Right ventricle myocardium (tissue), 1 donor: ENCODE data around the gene MPHOSPH8.

GRCh38 chr13:19243852-19244307, 62.3 kb upstream of the TUBA3C start:
- PRO-cap, 2 experiments: no peak in any of the 2 experiments

- PRO-cap, 2 experiments: no peak in any of the 2 experiments
Measured at GRCh38 chr13:19344367-19344587, 162.7 kb upstream of the TUBA3C start.

DNA sequence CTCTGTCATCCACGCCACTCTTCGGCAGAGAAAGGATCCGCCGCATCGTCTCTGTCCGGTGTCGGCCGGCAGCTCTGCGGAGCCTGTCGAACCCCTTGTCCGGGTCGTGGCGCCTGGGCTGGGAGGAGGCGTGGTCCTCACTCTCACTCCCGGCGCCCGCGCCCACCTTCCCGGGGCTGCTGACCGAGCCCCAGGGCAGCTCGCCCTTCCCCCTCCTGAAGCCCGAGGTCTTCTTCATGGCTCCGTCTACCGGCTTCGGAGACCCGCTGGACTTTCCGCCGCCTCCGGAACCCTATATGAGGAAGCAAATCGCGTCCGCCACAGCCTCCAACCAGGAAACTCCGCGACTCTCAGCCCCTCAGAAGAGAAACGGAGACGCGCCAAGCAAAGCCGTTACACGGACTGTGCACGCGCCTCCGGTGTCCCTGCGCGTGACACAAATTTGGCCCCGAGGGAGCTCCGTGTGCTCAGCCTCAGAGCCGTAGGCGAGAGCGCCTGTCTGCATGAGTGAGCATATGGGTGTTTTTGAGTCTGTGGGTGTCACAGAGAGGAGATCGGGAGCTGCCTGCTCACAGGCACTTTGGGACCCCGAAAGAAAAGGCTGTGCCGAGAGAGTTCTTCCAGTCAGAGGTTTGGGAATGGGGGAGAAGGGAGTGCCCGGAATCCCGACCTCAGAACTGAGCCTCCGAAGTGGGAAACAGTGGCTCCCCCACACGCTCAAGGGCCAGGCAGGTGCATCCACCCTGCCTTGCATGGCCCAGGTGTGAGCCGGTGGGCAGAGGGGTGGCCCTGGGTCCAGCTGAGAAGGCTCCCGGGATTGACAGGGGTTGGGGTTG, 163.2 kb upstream of the TUBA3C start:
- PRO-cap, 2 experiments: no peak in any of the 2 experiments

DNA sequence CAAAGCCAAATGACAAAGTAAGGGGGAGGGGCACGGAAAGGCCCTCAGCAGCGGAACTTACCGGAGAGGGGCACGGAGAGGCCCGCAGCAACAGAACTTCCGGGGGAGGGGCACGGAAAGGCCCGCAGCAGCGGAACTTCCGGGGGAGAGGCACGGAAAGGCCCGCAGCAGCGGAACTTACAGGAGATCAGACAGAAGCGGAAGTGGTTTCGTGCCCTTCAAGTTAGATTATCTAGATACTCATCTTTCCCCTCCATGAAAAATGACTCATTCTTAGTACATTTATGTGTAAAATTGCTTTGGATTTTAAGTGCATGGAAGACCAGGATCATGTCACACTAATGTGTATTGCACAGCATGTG, 25.6 kb upstream of the TPTE2 start:
- PRO-cap, 2 experiments: no peak in any of the 2 experiments

DNA sequence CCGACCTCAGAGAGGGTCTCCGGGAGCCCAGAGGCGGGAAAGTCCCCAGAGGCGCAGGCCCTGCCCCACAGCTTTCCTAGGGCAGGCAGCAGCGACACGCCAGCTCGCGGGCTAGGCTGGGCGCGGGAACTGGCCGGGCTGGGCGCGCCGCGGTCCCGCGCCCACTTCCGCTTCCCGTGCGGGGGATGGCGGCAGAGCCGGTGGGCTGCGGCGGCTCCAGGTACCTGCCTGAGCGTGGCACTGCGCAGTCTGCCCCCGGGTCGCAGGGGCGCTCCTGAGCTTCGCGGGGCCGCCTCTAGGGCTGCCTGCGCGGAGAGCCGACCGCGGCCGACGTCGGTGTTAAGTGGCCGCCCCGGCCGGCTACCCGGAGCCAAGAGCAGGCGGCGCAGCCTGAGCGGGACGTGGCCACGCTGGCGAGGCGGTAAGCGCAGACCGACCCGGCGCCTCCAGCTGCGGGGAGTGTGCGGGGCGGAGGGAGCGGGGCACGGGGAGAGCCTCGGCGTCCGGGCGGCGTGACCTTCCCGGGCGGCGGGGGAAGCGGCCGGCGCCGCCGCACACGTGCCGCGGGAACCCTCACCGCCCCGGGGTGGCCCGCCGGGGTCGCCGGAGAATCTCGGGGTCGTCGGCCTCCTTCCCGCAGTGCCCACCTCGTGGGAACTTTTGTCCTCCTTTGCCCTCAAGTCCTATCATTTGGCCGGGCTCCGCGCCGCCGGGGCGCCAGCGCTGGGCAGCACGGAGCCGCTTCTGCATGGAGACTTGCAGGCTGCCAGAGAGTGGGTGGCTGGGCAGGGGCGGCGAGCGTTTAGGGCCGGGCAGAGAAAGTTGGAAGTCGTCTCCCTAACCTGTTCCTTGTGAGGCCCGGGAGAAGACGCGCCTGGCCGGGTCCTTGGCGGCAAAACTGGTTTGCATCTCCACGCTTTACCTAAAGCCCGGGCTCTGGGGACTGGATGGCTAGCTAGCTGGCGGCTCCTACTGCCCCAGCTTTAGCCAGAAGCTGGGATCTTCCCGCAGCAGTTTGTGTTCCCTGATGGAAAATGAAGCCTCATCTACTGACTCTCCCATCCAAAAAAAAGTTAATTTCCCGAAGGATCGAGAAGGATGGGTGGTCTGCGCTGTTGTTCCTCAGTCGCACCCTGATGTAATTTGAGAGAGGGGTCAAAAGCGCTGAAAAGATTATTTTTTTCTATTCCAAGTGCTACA, 31.3 kb upstream of the MPHOSPH8 start:
- PRO-cap, 2 experiments: peak in 2 of 2 experiments; most common plus-strand start position 247 of the sequence (in 2); most common minus-strand start position 251 of the sequence (in 2)

- PRO-cap, 2 experiments: peak in 2 of 2 experiments; most common plus-strand start chr13:19633648 (in 2); most common minus-strand start chr13:19633453 (in 2)
Measured at GRCh38 chr13:19632926-19633877, at the start of gene MPHOSPH8. Gene MPHOSPH8 (plus strand): TSS chr13:19633659.

GRCh38 chr13:19634404-19634699, 893 bp downstream of the MPHOSPH8 start:
- PRO-cap, 2 experiments: no peak in any of the 2 experiments

- PRO-cap, 2 experiments: no peak in any of the 2 experiments
Measured at GRCh38 chr13:19688166-19689400, 55.1 kb downstream of the MPHOSPH8 start.

DNA sequence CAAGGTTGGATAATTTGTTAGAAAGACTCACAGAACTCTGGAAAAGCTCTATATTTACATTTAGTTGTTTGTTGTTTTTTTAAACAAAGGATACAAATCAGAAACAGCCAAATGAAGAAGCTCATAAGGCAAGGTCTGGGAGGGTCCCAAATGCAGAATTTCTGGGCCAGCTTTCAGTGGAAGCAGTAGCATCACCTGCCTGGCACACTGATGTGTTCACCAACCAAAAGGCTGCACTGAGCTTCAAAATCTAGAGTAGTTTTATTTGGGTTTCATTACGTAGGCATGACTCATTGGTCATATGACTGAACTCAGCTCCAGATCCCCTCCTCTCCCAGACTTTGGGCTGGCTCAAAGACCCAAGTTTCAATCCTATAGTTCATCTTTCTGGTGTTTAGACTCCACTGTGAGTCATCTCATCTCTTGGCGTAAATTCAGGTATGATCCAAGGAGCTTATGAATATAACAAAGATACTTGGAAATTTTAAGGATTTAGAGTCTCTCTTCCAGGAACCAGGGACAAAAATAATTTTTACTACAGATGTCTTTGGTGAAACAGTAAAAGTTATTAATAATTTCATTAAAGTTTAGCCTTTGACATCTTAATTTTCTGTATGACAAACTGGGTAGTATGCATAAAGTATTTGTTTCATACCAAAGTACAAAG, 17.7 kb downstream of the ZMYM5 start:
- PRO-cap, 2 experiments: no peak in any of the 2 experiments

DNA sequence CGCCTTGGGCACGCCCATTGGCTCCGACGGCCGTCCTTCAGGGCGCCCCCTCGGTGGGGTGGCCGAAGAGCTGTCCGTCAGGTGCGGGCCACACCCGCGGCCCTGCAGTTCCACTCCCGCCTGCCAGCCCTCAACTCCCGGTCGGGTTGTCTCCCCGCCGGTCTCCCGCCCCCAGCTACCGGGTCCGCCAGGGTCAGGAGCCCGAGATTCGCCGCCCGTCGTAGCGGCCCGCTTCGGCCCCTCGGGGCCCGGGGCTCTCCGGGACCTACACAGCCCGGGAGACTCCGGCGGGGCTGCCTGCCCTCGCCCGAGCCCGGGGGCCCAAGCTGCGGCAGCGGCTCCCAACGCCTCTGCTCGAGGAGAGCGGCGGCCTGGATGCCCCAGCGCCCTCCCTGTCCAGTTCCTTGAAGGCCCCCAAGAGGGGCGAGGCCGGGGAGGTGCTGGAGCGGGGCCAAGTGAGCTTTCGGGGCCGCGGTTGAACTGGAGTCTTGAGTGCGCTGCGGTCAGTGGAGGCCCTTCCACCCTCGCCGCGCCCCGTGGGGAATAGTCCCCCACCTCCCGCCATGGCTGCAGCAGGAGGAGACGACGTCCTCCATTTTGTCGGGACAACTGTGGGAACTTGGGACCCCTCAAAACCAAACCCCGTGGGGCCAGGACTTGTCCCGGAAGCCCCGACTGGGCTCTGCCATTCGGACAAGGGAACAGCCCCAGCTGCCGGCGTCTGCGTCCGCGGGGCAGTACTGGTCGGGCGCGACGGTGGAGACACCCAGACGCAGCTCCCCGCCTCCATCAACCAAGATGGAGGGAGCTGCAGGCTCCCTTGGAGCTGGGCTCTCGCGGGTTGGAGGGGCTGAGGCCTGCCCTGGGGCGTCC, 521 bp upstream of the ZMYM5 start:
- PRO-cap, 2 experiments: peak in 2 of 2 experiments; most common plus-strand start position 107 of the sequence (in 2); most common minus-strand start position 352 of the sequence (in 1)

- PRO-cap, 2 experiments: peak in 2 of 2 experiments; most common plus-strand start chr13:19957893 (in 1); most common minus-strand start chr13:19957836 (in 2)
Measured at GRCh38 chr13:19957767-19958653, 517 bp upstream of the ZMYM2 start.

- PRO-cap, 2 experiments: no peak in any of the 2 experiments
Measured at GRCh38 chr13:19971200-19972007, 12.9 kb downstream of the ZMYM2 start.

DNA sequence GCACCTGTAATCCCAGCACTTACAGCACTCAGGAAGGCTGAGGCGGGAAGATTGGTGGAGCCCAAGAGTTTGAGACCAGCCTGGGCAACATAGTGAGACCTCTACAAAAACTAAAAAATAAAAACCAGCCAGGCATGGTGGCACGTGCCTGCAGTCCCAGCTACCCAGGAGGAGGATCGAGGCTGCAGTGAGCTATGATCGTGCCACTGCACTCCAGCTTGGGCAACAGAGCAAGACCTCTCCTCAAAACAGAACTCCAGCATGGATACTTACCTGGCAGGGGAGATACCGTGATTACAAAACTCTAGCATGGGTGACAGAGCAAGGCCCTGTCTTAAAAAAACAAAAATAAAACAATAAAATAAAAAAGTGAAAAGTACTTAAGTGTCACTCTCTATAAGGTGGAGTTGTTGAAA, 95.3 kb downstream of the GJA3 start:
- PRO-cap, 2 experiments: peak in 1 of 2 experiments; most common plus-strand start position 266 of the sequence (in 1)

DNA sequence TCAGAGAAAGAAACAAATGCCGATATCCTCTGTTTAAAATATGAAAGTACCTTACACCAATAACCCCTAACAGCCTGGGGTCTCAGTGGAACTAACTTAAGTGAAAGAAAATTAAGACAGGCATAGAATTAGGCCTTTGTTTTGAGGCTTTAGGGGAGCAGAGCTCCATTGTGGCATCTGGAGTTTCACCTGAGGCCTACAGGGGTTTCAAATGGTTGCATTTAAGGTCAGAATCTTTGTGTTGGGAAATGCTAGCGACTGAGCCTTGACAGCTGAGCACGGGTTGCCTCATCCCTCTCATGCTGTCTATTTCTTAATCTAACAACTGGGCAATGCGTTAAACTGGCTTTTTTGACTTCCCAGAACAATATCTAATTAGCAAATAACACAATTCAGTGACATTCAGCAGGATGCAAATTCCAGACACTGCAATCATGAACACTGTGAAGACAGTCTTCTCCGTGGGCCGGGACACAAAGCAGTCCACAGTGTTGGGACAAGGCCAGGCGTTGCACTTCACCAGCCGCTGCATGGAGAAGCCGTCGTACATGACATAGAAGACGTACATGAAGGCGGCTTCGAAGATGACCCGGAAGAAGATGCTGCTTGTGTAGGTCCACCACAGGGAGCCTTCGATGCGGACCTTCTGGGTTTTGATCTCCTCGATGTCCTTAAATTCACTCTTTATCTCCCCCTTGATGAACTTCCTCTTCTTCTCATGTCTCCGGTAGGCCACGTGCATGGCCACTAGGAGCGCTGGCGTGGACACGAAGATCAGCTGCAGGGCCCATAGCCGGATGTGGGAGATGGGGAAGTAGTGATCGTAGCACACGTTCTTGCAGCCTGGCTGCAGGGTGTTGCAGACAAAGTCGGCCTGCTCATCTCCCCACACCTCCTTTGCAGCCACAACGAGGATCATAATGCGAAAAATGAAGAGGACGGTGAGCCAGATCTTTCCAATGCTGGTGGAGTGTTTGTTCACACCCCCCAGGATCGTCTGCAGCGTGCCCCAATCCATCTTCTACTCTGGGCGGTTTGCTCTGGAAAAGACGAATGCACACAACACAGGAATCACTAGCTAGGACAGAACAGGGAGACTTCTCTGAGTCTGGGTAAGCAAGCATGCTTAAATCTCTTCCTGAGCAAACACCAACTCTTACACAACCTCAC, 3.8 kb downstream of the GJB2 start:
- PRO-cap, 2 experiments: no peak in any of the 2 experiments

- PRO-cap, 2 experiments: no peak in any of the 2 experiments
Measured at GRCh38 chr13:20247367-20247566, 15.1 kb upstream of the GJB6 start.

DNA sequence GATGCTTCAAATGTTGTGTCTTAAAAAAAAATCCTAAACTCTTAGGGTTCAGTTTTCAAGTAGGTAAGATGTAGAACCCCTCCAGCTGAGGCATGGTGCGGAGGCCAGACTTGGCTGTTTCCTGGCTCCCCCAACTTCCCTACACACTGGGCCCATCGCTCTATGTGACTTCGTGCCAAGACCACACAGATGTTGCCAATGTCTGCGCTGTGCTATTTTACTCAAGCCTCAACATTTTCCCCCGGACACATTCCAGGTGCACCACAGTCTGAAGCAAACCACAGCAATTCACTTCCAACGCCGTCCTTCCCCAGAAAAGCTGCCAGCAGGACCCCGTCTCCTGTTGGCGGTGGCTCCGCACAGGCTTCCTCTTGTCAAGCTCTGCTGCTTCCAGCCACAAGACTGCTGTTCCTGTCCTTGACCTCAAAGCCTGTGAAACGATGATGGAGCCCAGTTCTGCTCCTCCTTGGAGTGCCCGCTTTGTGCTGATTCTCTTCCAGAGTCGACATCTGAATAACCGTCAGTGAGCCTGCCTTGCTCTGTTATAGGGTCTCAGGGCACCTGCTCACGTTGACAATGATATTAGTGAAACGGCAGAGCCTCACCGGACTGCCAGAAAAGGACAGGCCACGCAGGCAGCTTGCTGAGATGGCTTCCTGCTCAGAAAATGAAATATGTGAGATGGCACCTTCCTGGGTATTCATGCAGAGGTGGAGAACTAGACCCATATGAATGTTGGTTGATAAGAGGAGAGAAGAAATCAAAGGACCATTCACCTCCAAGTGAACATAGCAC, 100.6 kb downstream of the CRYL1 start:
- PRO-cap, 2 experiments: no peak in any of the 2 experiments

- PRO-cap, 2 experiments: no peak in any of the 2 experiments
Measured at GRCh38 chr13:20713636-20714166, 10.2 kb downstream of the IL17D start.

- PRO-cap, 2 experiments: no peak in any of the 2 experiments
Measured at GRCh38 chr13:20715315-20715727, 11.8 kb downstream of the IL17D start.

GRCh38 chr13:21032928-21033931, 28.2 kb downstream of the LATS2 start:
- PRO-cap, 2 experiments: no peak in any of the 2 experiments

GRCh38 chr13:21079743-21080460, 18.5 kb upstream of the LATS2 start:
- PRO-cap, 2 experiments: no peak in any of the 2 experiments